Metanephros (tissue), 2 donors: ENCODE results near the gene ERI3.

DNA sequence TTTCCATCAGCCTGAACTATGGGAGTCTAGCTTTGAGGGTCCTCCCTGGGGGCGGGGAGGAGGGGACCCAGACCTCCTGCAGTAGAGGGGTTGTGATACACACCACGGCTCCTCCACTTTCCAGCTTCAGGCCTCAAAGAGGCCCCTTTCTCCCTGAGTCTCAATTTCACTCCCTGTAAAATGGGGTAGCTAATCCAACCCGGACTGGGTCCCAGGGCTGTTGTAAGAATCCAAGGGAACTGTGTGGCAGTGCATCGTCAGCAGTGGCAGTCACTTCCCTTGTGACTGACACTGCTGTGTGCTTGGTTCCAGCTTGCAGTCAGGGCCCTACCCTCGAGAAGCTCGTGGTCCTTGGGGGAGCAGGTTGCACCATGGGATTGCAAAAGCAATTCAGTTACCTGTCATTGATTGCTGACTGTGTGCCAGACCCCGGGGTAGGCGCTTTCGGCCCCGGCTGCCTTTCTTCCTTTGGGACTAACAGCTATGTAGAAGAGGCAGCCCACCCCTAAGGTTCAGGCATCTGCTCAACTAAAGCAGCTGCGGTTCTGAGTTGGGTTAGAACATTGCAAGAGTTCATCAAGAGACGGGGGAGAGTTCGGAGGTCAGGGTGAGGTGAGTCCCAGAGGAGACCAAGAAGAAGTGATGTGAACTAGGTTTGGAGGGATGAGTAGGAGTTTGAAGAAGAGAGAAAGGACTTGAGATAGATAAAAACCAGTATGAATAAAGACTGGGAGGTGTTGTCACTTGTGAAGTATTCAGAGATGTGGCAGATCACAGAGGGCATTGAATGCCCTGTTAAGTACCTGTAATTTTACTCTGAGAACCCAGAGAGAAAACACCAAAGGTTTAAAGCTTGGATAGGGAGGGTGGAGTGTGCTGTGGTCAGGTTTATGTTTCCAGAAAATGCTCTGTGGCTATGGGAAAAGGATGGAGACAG is 3.0 kb downstream of the PTPRF start:
- RAMPAGE, long total RNA = no peak

- RAMPAGE, long total RNA = no peak
Observed at GRCh38 chr1:43540697-43541235, 10.1 kb downstream of the PTPRF start.

DNA sequence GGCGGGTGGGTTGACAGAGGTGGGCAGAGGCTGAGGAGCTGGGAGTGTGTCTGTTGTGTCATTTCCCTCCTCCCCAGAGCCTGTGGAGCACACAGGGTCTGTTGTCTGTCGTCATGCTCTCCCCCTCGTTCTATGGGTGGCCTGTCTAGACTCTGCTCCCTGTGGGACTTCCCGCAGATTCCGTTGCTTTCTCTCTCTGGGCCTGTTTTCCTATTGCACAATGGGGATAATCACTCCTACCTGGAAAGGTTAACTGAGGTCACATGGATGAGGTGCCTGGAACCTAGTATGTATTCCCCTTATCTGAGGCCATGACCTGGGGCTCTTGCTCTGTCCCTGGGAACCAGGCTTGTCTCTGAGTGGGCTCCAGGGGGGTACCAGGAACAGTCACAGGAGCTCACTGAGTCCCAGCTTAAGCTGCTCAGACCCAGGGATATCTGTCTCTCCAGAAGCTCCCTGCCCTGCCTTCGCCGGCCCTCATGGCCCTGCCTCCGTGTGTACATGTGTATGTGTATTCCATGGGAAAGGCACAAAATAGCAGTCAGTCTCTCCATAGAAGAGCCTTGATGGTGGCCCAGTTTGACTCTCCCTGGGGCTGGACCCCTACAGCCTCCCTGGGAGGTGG is 17.8 kb downstream of the PTPRF start:
- RAMPAGE, long total RNA = no peak

- RAMPAGE, long total RNA = no peak
Observed at GRCh38 chr1:43564110-43565025, 33.7 kb downstream of the PTPRF start.

DNA sequence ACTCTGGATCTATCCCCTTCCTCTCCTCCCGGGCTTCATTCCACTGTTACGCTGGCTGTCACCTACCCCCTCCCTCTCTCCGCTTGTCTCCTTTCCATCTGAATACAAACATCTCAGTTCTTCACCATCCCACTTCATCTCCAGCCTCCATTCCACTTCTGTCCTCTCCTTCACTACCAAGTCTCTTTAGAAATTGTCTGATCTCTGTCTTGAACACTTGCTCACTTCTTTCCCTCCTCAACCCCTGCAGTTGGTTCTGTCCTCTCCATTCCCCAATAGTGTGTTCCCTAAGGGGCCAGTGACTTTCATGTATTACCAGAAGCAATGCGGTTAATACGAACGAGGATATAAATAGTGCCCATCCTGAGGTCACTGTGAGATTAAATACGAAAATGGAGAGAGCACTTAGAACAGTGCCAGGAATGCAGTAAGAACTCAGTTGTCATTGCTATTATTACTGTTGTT is 53.1 kb upstream of the ARTN start:
- RAMPAGE, long total RNA = no peak

GRCh38 chr1:43880924-43881199 is 52.7 kb upstream of the ARTN start:
- RAMPAGE, long total RNA = no peak

GRCh38 chr1:44043326-44044025 is 12.2 kb upstream of the SLC6A9 start:
- RAMPAGE, long total RNA = no peak

GRCh38 chr1:44268546-44269184 is 55.4 kb downstream of the DMAP1 start:
- RAMPAGE, long total RNA = no peak

DNA sequence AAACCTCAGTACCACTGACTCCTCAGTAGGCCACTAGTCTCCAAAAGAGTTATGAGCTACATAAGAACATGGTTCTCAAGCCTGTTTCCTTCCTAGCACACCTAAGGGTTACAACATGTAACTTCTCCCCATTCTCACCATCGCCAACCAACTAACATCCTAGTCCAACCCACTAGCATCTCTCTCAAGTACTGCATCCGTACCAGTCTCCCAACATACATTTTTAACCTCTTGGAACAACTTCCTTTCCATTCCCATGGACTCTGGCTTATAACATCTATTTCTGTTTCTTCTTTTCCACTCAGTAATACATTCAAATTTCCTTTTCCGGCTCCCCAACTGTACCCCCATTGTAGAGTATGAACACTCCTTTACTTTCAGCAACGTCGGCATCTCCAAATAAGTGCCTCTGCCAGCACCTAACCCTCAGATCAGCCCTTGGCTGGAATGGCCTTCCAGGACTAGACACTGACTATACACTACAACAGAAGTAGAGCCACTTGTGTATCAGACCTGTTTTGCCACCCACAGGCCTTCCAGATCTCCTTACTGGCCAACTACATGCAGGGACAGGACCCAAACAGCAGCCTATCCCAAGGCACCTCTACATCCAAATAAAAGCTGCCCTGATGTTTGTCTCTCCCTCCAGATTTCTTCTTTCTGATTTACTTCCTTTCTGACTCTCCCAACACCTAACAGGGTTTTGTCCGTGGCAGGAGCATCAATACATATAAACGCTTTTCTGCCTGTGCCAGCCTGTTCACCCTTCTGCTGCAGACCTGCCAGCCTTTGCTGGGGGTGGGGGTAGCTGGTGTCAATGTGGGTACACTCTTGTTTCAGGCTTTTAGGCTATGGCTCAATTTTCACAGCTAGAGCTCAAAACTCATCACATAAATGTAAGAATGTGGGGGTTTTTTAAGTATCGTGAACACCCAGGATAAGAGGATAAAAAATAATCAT is 24.9 kb downstream of the ERI3 start:
- RAMPAGE, long total RNA = no peak

DNA sequence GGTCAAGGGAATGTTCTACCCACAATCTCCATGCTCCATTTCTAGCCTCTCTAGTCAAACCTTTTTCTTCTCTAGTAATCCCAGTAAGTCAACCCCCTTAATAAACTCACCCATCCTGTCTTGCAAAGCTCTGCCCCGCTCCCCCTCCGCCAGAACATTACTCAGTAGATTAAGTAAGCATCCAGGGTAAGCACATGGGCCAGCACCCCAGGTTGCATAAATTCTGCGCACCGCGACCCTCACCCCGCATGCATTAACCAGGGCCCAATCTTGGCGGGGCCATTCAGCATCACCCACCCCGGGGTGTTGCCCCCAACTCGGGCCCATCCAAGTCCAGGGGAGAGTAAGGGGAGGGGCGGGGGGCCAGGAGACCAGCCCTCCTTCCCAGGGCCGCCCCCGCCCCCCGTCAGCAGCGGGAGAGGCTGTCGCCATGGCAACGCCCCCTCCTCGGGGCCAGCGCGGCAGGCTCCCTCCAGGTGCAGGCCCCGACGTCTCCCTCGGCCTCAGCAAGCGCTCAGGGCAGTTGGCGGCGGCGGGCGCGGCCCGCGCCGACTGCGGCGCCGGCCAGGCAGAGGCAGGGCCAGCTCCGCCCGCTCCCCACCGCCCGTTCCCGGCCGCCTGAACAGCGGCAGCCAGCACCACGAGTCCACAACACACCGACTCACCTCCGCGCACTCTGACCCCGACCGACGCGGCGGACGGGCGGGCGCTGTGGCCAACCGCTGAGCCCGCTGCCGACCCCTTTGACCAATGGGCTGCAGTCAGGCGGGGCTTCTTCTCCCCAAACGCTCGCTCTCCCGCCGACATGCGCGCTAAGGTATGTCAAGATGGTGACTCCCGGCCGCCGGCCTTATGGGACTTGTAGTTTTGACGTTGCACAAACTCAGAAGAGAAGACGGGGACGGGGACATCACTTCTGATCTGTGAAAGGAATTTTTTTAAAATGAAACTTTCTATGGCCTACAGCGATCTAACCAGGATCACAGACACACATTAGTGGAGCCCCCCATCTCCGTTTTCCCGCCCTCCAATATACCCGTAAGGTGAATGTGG is at the start of gene ERI3:
Gene ERI3 (minus strand): TSS at position 663 of the 1,053 bp plus-strand sequence.
- RAMPAGE, long total RNA = no peak

DNA sequence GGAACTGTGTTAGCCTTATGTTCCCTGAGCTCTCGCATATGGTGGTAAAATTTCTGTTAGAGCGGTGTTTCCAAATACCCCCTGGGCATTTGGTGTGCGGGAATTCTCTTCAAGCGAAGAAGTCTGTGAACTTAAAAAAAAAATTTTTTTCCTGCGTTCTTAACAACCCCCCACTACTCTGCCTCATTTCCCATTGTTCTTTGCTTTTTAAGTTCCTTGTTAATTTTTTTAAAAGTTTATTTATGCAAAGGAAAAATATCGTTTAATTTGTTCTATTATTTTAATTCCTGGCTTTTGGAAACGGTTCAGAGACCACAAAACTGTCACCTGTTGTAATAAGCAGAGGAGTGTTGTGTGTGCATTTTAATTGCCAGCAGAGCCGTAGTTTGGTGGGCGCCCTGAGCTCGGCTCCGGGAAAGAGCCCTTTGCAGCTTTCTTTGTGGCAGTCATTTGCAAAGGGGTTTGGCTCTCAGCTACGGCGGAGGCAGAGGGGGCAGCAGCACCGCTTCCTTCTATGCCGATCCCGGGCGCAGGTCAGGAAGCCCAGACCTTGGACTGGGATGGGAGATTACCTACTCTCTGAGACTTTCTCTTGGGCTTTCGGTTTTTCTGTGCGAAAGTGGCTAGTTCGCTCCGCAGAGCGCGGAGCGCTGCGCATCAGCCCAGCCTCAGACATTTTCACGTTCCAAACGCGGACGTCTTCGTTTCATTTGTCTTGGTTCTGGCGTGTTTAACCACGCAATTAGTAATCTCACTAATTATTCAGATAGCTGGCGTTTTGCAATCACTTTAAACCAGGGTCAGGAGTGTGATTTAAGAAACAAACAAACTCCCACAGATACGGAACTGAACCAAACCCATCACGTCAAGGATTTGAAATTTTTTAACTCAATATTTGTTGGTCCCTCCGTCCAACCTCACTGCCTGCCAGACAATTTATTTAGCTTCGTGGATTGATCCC is 3.6 kb downstream of the RNF220 start:
- RAMPAGE, long total RNA = no peak

- RAMPAGE, long total RNA = no peak
Observed at GRCh38 chr1:44507203-44508165, 102.4 kb downstream of the RNF220 start.

- RAMPAGE, long total RNA = no peak
Observed at GRCh38 chr1:44722026-44722450, 17.6 kb upstream of the KIF2C start.

GRCh38 chr1:44738407-44738975 is 1.1 kb upstream of the KIF2C start:
- RAMPAGE, long total RNA = no peak

GRCh38 chr1:44780021-44781321 is 5.1 kb downstream of the RPS8 start:
- RAMPAGE, long total RNA = no peak

DNA sequence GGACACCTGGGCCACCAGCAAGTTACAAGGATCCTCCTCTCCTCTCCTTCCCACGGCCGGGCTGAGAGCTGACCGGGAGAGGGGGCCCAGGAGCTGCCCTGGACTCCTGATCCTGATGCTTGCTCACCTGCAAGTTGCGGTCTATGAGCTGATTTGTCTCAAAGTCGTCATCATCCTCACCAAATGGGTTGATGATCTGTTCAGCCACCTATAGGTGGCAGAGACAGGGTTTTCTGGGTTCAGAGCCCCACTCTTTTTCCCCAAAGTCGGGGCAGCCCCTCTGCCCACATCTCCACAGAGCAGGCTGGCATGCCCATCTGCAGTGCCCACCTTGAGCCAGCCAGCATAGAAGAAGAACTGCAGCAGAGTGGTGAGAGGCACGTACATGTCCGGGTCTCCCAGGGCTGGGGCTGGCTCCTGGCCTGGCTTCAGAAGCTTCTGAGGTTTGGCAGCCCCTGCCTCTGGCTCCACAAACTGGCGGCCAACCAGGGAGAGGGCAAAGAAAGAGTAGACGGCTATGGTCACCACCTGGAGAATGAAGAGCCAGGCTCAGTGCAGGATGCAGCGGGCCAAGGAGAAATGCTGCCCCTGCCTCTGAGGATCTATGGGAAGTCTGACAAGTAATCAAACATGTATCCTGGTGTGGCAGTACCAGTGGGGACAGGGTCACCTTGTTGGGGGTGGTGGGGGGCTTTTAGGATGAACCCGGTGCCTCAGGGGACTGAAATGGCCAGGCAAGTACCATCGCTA is 3.0 kb downstream of the BEST4 start:
- RAMPAGE, long total RNA = start-site peak on the minus strand centred at position 54 of the sequence, 24 bp wide, 8 and 7 reads in 2 replicates

- RAMPAGE, long total RNA = no peak
Observed at GRCh38 chr1:44803007-44803433, 2.8 kb downstream of the PLK3 start.

DNA sequence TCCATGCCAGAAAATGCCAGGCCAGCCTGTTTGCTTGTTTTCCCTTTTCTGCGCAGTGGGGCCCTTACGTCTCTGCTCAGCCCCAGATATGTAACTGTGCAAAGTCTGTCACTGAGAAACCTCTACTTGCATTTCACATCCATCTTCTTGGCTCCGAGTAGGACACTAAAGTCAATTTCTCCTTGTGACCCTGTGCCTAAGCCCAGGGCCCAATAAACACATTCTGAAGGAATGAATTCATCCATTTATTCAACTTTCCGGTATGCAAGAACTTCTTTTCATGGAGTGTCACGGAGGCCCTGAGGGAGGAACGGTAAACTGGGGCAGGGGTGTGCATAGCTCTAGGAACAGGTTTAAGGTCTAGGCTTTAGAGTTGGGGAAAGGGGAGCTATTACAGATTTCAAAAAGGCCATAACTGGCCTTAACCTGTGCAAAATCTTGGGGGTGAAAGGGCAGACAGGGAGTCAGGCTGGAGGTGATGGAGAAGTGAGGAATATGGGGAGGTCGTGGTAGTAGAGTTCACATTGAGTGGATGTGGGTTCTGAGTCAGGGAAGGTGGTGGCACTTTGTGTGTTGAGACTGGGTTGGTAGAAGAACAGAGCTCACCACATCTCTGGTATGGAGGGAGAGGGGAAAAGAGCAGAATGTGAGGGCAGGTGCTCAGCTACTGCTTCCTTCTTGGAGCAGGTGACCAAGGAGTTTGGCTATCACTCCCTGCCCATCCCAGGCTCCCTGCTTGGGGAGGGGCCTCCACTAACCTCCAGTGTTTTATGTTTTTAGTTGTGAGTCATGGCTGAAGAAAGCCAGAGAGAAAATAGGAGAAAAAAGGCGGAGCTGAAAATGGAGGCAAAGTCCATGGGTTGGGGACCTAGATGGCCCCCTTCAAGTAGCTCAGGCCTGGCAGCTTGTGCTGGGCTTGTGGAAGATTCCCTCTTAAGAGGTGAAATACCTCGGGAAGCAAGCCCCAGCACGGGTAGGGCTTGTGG is 8.5 kb downstream of the HECTD3 start:
- RAMPAGE, long total RNA = no peak

DNA sequence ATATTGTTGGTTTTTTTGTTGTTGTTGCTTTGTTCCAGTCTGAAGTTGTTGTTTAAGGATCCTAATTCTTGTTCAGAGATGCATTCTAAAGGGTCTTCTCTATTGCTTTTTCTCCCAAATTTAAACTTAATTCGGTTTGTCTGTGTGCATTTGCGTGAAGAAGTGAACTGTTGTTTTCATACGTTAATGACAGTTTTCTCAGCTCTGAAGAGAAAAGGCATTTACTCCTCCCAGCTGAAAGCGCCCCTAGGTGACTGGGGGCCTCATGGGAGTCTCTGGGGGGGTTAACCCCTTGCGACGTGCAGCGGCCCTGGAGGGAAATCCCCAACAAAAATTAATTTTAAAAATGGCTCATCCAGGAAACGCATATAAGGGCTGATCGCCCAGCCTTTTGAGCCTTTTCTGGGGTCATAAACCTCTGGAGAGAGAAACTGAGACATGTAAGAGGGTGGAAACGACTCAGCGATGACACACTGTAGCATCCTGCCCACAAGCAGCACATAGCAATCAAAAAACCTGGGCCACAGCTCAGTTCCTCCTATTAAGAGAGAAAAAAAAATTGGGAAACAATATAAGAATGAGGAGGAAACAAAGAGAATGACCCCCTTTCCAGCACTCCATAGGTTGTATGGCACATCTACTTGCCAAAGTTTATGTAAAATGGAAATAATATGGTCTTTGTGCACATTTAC is 20.4 kb upstream of the HPDL start:
- RAMPAGE, long total RNA = no peak

DNA sequence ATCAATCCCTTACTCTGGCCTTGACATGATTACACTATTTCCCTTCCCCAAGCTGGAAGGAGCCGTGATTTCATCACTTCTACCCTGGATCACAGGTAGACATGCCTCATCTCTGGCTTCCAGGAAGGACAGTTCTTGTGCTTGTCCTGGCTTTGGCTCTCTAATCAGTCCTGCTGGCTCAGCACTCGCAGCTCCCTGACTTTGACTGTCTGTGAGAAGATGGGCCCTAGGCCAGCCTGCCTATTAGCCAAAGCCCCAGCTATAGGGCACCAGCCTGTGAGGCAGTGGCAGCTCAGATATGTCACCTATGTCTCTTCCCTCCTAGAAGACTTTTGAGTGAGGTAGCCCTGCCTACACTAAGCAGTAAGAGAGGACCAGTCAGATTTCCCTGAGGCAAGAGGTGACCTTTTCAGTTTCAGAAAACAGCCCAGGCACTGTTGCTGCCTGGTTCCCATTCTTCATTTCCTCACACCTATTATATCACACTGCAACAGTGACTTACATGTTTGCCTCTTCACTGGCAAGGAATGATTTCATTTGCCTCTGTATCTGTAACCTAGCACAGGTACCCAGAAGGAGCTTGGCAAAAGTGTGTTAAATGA is 9.3 kb downstream of the TOE1 start:
- RAMPAGE, long total RNA = no peak